Fibroblast of villous mesenchyme (primary cell): ENCODE measurements around the gene LGALS7B.

GRCh38 chr19:38678302-38679048 is 31.0 kb downstream of the ACTN4 start:
- CAGE, long polyA plus RNA, result no peak

GRCh38 chr19:38682806-38683842 is 35.7 kb downstream of the ACTN4 start:
- CAGE, long polyA plus RNA, result no peak

- CAGE, long polyA plus RNA, result no peak
These were observed 47.0 kb downstream of the ACTN4 start for GRCh38 chr19:38694560-38694759.

- CAGE, long polyA plus RNA, result no peak
These were observed 10.3 kb downstream of the CAPN12 start for GRCh38 chr19:38733607-38734696.

- CAGE, long polyA plus RNA, result no peak
These were observed at the start of gene LGALS7B for GRCh38 chr19:38788782-38789417. Gene LGALS7B, plus strand, starts transcription at chr19:38789200.

DNA sequence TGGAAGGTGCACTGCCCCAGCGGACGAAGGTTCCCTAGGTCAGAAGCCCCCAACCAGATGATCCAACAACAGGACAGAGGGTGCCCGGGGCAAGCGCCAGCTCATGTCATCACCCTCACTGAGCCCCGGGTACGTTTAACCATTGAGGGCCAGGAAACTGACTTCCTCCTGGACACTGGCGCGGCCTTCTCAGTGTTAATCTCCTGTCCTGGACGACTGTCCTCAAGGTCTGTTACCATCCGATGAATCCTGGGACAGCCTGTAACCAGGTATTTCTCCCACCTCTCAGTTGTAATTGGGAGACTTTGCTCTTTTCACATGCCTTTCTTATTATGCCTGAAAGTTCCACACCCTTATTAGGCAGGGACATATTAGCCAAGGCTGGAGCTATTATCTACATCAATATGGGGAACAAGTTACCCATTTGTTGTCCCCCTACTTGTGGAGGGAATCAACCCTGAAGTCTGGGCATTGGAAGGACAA is 5.7 kb downstream of the ECH1 start:
- CAGE, long polyA plus RNA, result no peak

DNA sequence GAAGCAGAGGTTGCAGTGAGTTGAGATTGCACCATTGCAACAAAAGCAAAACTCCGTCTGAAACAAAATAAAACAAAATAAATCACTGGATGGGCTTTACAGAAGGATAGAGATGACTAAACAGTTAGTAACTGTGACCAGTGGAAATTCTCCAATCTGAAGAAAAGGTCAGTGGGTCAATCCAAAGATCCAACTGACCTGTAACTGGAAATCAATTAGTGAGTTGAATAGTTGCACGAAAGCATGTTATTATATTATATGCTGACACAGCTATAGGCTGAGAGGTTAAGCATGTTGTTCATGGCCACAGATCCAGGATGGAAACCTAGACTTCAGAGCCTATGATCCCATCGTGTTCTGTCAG is 1.5 kb downstream of the ECH1 start:
- CAGE, long polyA plus RNA, result no peak

DNA sequence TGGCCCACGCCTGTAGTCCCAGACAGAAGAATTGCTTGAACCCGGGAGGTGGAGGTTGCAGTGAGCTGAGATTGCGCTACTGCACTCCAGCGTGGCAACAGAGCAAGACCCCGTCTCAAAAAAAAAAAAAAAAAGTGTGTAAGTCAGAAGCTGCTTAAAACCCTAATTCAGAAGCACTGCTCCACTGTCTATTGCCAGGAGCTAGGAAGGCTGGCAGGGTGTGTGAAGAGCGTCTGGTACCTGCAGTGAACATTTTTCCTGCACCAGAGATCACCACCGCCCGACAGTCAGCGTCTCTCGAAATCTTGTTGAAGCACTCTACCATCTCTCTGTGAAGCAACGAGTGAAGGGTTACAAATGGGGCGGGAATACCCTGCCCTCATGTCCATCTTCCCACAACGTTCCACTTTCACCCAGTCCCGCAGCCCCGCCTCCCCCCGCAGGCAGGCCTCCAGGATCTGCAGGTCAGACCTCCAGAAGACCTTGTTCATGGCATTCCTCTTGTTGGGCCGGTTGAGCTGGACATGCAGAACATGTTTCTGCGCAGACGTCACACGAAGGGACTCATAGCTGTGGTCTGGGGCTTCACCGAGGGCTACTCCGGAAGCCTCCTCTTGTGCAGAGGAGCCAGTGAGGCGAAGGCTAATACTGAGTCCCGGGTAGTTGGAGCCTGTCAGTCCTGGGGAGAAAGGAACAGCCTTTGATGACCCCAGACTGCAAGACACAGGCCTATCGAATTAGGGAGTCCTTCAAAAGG is 578 bp downstream of the ECH1 start:
- CAGE, long polyA plus RNA, result no peak

DNA sequence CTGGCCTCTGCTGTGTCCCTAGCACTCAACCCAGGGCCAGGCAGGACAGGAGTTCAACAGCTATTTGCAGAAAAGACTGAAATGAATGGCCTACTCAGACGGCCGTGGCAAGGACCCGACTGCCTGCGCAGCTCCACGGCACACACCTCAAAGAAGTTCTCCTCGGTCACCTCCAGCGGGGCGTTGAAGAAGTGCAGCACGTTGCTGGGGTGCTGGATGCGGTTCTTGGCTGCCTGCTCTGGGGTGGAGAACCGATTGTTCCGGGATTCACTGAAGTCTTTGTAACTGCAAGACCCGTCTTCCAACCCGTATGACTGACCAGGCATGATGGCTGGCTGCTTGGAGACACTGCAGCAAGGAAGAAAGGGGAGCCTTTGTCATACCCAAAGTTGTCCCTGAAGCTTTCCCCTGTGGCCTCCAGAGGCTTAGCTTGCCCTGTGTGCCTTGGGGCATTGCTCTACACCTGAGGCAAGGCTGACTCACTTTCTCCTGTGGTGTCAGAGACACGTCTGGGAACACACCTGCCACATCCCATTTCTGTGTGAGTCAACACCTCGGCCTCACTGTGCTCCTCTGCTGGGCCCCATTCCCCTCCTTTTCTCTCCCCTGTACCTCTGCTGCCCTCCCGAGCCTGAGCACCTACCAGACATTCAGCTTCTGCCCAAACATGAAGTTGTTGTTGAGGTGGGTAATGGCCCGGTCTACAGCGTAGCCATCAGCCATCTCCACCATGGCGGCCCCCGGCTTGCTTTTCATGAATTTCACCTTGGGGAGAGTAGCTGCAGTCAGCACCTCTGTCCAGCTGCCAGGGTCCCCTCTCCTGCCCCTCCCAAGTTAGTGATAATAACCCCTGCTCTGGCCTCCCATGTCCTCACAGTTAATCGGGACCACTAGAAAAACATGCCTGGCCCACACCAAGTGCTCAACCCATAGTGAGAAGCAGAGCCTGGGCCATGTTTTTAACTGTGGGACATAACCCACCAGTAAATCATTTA is 7.0 kb upstream of the ECH1 start:
- CAGE, long polyA plus RNA, result no peak

- CAGE, long polyA plus RNA, result no peak
These were observed 6.1 kb downstream of the SARS2 start for GRCh38 chr19:38924300-38924956.

DNA sequence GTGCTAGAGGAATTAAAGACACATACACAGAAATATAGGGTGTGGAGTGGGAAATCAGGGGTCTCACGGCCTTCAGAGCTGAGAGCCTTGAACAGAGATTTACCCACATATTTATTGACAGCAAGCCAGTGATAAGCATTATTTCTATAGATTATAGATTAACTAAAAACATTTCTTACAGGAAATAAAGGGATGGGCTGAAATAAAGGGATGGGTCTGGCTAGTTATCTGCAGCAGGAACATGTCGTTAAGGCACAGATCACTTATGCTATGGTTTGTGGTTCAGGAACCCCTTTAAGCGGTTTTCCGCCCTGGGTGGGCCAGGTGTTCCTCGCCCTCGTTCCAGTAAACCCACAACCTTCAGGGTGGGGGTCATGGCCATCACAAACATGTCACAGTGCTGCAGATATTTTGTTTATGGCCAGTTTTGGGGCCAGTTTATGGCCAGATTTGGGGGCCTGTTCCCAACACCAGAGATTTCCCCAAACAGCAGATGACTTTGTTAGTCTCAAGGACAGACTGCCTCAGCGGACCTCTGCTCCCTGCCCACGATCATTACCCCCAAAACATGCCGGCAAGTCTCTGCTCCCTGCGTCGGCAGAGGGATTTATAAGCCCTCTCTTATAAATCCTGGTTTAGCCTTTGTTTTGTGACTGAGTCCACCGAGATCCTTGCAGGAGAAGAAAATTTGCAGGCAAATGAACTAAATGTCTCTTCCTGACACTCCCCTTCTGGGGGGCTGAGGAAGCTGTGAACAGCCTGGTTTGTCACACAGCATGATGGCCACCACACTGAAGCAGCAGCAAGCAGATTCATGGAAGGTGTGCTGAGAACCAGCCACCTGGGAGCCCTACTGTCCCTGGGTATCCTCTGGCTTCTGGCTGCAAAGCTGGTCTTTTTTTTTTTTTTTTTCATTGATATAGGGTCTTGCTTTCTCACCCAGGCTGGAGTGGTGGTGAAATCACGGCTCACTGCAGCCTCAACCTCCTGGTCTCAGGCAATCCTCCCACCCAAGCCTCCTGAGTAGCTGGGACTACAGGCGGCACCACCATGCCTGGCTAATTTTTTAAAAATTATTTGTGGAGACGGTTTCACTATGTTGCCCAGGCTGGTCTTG is 11.0 kb downstream of the MRPS12 start:
- CAGE, long polyA plus RNA, result no peak

DNA sequence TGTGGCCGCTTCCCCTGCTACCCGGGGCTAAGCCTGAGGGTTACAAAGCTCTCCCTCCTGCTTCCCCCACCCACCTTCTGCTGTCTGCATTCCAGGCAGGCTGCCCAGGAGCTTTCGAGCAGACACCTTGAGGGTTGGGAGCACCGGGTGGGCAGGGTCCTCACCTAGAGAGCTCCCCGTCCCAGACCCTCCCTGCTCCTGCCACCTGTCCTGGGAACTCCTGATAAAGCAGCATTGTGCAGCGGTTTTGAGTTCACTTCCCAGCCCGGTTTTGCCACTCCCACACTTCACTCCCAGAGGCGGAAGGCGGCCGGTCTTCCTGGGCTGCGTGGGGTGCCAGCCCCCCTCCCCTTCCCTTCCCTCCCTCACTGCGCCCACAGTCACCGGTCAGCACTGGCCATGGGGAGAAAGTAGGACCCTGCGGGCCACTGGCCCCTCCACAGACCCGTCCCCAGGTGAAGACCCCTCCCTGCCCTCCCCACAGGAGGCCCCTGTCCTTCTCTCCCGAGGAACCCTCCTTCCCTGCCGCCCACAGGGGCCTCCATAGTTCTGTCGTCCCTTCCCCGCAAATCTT is 8.0 kb downstream of the PAK4 start:
- CAGE, long polyA plus RNA, result no peak

DNA sequence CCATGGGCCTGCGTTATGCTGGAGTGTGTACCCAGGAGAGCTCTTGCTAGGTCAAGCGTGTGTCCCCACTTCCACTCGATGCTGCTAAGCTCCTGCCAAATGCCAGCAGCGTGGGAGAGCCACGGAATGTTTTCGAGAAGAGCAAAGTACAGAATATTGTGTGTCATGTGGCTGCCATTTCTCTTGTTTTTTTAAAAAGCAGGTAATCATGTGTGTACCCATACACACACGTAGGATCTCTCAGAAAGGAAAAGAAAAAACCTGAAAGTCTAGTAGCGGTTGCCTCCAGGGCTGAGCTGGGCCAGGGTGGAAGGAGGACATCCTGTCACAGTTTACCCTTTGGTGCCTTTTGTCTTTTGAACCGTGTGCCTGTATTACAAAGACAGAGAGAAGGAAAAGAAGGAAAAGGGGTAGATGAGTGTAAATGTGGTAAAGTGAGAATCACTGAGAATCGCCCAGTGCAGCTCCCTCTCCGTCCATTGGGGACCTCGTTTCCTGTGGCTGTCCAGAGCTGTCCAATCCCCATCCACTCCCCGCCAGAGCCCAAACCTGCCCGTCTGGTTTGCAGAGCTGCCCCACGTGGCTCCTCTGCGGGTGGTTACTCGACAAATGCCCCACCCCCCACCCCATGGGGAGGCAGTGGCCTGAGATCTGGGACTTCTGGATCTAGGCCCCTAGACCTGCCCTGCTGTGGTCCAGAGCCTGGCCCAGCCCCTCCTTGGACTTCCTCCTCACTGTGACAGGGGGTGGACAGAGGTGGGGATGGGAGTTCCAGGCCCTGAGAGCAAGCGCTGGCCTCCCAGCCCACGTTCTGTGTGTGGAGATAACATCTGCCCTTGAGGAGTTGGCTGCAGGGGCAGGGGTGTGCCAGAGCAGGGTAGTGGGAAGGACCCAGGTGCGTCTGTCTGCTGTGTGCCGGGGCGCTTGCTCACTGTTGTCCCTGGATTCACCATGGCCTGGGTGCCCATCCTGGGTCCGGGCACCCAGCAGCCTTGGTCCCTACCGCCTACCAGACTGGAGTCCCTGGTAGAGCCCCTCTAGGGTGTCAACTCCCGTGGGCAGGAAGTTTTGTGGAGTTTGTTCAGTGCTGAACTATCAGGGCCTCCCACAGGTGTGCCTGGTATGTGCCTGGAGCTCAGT is 29.0 kb downstream of the PAK4 start:
- CAGE, long polyA plus RNA, result no peak

GRCh38 chr19:39196582-39196861 is 242 bp upstream of the NCCRP1 start:
- CAGE, long polyA plus RNA, result no peak

DNA sequence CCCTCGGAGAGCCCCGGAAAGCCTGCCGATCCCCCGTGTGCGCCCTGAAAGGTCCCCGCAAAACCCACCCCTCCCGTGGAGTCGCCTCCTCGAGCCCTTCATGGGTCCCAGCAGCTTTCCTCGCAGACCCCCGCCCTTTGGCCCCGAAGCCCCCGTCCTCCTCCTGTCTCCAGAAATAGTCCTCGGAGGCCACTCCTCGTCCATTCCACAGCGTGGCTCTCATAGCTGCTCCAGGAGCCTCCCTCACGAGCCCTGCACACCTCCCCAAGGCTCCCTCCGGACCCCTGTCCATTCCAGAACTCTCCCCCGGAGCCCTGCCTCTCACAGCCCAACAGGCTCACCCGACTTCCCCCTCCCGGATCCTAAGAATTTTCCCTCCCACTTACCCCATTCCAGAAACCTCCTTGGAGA is 663 bp downstream of the SAMD4B start:
- CAGE, long polyA plus RNA, result no peak

GRCh38 chr19:39352512-39353034 is 10.4 kb downstream of the SAMD4B start:
- CAGE, long polyA plus RNA, result no peak

DNA sequence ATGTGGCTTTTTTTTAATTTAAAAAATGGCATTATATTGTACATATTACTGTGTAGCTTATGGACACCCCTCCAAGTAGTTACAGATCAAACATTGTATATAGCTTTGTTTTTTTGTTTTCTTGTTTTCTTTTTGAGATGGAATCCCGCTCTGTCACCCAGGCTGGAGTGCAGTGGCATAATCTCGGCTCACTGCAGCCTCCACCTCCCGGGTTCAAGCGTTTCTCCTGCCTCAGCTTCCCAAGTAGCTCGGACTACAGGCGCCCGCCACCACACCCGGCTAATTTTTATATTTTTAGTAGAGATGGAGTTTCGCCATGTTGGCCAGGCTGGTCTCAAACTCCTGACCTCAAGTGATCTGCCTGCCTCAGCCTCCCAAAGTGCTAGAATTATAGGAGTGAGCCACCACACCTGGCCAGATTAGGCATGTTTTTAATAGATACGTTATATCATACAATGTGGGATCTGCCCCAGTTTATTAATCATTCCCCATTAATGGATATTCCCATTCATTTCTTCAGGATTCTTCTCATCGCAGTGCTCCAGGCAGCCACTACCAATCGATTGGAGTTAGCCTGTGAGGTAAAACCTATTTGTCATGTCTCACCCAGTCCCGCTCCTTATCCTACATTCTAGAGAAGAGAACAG is 11.4 kb downstream of the SAMD4B start:
- CAGE, long polyA plus RNA, result no peak

DNA sequence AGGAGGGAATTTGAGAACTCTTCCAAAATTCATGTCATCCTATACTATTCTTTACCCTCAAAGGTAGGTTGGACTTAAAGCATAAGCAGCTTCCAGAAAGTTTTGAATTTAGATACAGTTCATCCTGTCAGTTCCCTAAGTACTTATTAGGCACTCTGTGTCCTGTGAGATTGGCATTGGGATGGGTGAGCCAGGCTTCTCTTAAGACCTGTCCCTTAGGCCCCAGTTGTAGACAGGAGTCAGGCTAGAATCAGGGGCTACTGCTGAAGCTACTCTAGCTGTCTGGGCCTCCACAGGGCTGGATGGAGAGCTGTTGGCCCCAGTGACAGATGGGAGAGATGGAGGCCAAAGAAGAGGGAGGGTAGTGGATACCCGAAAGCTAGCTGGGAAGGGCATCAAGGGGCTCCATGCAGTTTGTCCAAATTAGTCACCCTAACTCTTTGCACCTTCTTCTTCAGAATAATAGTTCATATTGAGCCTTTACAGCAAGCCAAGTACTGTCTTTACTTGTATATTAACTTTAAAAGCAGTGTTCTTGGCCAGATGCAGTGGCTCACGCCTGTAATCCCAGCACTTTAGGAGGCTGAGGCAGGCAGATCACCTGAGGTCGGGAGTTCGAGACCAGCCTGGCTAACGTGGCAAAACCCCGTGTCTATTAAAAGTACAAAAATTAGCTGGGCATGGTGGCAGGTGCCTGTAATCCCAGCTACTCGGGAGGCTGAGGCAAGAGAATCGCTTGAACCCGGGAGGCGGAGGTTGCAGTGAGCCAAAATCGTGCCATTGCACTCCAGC is 15.4 kb downstream of the SAMD4B start:
- CAGE, long polyA plus RNA, result no peak

DNA sequence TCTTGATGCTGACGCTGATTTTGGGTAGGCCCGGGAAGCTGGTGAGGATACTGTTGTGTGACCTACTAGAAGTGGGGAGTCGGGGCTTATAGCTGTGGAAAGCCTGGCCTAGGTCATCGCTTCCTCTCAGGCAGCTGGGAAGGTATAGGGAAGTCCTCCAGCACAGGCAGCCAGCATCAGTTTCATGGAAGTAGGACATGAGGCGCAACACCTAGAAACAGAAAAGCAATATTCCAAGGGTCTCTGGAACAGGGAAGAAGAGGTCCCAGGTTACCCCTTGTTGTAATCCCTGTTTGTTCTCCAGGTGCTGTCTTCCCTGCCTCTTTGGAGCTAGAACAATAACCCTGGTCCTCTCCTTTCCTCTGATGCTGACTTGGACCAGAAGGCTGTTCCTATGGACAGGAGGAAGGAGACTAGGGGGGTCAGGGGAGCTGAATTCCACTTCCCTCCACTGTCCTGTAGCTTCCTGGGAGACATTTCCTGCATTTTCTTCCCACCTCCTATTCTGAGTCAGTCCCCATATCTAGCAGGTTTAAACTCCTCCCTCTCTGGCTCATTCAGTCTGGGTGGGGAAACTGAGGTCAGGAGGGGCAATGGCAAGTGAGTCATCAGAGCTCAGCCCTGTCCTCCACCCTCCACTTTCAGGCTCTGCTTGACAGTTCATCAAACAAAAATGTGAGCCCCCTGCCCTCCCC is 20.2 kb downstream of the SAMD4B start:
- CAGE, long polyA plus RNA, result no peak

DNA sequence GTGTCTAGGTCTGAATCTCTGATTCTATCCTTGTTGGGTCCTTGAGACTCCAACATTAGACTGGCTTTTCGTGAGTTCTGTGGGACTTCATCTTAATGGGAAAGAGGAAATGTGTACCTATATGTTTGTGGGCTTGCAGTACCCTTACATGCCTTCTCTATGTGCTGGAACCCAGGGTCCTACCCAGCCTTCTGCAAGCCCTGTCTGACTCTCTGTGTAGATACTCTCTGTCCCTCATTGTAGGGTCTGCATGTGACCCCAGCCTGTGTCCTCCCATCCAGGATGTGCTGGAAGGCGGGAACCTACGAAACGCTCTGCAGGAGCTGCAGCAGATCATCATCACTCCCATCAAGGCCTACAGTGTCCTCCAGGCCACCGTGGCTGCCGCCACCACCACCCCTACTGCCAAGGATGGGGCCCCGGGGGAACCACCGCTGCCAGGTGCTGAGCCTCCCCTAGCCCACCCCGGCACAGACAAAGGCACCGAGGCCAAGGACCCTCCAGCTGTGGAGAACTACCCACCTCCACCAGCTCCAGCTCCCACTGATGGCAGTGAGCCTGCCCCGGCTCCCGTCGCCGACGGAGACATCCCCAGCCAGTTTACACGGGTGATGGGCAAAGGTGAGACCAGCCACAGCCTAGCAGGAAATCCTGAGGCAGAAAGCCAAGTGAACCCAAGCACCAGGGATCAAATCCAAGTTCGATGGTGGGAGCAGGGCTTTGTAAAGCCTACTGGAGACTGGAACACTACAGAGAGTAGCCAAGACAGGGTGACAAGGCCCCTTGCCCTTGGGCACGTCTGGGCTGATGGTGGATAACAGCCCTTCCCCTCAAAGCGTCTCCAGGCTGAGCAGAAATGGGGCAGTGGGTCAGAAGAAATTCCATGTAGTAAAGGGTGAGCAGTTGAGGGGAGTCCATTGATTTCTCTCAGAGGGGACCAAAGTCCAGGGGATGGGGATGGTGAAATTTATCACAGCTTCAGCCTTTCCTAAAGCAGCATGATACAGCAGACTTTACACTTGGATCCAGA is 13.4 kb downstream of the PAF1 start:
- CAGE, long polyA plus RNA, result no peak